AG08470 (cell line): ENCODE results near the genes FZD4, RAB38 and FUT4.

GRCh38 chr11:86954385-86955463 is at the start of gene FZD4:
FZD4 (minus strand) TSS chr11:86955395.
- RRBS: 1% methylated on average over 52 of the region's 88 CpGs

- RRBS: no CpG with 5 or more reads among the region's 5 CpGs
Measured at GRCh38 chr11:87321191-87321851, 283.6 kb downstream of the TMEM135 start.

DNA sequence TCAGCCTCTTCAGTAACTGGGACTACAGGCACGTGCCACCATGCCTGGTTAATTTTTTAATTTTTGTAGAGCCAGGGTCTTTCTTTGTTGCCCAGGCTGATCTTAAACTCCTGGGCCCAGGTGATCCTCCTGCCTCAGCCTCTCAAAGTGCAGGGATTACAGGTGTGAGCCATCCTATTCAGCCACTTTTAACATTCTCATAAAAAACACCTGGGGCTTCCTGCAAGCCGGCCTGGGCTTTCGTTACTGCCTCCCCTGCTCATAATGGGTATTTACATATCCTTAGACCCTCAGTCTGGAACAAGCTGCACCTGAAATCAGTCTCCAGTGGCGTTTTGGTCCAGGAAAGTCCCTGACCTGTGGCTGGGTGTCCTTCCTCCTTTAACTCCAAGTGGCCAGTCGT is 320.7 kb downstream of the TMEM135 start:
- RRBS: no CpG with 5 or more reads among the region's 5 CpGs

DNA sequence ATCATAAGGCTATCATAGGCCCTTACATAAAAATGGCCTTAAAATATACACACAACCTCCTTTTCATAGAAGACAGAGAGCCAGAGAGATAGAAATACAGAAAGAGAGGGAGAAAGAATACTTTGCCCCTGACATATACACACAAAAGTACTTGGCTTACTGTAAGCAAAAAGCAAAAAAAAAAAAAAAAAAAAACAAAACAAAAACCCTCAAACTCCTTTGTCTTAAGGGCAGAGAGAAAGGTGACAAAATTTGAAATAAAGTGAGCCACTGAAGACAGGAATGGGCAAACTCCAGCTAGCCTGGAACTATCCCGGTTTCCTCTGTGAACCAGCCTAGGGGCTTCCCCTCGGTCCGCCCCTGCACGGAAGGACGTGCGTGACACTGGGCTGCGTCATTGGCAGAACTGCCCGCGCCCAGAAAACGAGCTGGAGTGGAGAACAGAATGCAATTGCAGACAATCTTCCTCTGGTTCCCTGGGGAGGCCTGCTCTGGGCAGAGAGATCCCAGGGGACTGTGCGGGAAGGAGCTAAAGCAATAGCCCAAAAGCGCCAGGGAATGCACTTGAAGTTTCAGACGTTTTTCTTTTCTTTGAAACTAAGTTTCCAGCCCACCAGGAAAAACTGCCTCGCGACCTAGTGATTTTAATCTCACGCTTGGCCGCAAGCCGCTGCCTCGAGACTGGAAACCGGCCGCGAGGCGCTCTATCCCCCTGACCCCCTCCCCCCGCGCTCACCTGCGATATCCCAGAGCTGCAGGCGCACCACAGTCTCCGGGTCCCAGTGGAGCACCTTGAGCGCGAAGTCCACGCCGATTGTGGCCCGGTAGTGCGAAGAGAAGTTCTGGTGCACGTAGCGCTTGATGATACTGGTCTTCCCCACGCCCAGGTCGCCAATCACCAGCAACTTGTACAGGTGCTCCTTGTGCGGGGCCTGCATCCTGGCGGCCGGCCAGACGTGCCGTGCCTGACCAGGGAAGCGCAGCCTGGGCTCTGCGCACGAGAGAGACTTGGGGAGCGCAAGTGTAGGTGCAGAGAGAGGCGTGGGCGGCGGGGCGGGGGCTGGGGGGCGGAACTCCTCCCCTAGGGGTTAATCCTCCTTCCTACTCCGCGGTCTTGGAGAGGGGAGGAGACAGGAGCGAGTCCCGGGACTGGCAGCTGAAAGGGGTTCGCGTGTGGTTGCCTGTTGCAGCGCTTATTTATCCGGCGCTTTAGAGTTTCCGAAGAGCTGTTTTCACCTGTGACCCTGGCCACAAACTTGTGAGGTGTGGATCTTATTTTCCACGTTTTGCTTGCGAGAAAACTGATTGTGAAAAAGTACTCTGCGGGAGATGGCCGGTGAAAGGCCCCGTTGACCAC is at the start of gene RAB38:
RAB38 (minus strand) TSS at position 997 of the 1,357 bp plus-strand sequence.
- RRBS: 5% methylated on average over 17 of the region's 67 CpGs

DNA sequence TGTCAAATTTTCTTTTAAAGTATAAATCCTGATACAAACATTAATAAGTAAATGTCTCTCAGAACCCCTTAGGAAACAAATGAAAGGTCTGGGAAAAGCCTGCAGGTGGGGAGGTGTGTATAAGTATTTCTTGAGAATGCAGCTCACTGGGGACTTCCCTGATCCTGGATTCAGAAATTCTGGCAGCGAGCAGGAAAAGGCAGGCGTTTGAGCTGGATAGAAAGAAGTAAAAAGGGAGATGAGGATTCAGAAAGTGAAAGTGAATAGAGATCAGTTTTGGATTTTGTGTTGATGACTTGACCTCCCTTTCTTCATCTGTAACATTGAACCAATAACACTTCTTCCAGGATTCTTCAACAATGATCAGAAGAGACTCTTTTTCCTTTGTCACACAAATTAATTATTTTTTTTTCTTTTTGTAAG is 68.4 kb upstream of the CTSC start:
- RRBS: no CpG with 5 or more reads among the region's 2 CpGs

GRCh38 chr11:88420041-88420718 is 82.6 kb upstream of the CTSC start:
- RRBS: no CpG with 5 or more reads among the region's 7 CpGs

DNA sequence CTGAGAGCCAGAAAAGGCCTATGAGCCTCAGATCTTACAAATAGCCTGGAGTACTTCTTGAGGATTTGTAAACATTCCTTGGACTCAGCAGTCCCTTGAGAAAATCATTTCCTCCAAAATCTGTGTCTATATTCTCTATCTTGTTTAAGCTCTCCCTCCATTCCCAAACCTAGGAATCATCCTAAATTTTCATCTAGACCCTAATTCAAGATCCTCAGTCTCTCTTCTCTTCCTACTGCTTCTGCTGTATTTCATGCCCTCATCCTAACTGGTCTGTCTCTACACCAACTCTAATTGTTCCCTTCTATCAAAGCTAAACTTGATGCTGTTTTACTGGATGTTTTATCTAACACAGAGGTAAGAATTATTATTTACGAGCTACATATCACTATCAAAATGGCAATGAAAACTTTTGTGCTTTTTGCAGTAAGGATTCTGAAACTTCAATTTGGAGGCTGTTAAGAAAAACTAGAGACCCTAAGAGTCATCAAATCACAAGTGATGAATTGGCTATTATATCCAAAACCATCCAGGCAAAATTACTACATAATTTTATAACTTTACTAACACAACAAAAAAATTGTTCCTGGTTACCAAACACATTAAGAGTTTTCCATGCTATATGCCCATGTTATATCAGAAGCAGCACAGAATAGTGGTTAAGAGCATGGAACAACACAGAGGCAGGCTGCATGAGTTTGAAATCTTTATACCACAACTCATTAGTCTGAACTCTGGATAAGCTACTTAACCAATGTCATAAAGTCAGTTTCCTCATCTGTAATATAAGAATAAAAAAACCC is 25.1 kb downstream of the CHORDC1 start:
- RRBS: no CpG with 5 or more reads among the region's 1 CpG

- RRBS: no CpG with 5 or more reads among the region's 20 CpGs
Measured at GRCh38 chr11:93420773-93421247, 90.3 kb downstream of the DEUP1 start.

GRCh38 chr11:93497979-93498455 is 45.2 kb downstream of the SMCO4 start:
- RRBS: no CpG with 5 or more reads among the region's 5 CpGs

DNA sequence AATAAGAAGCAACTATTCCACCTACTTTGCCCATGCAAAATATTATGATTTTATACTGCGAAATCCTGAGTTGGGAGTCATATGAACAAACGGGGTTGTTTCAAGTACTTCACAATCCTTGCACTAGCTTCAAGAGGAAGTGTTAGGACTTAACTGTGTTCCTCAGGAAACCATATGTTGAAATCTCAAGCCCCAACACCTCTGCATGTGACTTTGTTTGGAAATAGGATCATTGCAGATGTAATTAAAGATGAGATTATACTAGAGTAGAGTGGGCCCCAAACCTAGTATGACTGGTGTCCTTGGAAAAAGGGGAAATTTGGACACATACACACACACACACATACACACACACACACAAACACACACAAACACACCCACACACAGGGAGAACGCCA is 6.5 kb upstream of the CEP295 start:
- RRBS: no CpG with 5 or more reads among the region's 3 CpGs

DNA sequence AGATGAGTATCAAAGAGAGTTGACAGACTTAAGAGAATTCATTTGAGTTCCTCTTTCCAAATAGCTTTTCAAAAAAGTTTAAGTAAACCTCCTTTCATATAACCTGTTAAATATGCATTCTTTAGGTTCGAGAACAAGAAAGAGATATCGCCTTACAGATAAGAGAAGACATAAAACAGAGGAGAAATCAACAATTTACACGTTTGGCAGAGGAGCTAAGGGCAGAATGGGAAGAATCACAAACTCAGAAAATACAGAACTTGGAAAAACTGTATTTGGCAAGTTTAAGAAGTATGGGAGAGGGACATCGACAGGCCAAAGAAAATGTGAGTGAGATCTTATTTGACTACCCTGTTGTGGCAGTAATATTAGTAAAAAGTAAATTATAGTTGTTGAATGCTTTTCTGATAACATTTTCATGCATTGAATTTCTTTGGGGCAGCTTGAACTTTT is 6.0 kb downstream of the CEP295 start:
- RRBS: no CpG with 5 or more reads among the region's 4 CpGs

DNA sequence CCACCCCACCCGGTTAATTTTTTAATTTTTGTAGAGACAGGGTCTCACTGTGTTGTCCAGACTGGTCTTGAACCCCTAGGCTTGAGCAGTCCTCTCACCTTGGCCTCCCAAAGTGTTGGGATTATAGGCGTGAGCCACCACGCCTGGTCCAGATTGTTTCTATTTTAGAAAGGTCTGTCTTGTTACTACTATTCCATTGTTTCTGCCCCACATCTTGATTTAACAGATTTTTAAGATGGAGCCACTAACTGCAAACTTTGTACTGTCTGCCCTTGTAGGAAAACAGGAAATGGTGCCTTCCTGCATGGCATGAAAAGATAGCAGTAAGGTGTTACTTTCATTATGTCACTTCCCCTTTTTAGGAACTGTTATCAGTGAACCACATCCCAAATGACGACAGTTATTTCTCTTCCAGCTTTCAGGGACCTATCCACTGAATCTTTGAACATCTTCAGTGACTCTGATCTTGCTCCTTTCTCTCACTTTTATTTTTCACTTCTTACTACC is 23.2 kb downstream of the TAF1D start:
- RRBS: no CpG with 5 or more reads among the region's 4 CpGs

GRCh38 chr11:93730275-93731241 is 10.7 kb downstream of the TAF1D start:
- RRBS: no CpG with 5 or more reads among the region's 5 CpGs

DNA sequence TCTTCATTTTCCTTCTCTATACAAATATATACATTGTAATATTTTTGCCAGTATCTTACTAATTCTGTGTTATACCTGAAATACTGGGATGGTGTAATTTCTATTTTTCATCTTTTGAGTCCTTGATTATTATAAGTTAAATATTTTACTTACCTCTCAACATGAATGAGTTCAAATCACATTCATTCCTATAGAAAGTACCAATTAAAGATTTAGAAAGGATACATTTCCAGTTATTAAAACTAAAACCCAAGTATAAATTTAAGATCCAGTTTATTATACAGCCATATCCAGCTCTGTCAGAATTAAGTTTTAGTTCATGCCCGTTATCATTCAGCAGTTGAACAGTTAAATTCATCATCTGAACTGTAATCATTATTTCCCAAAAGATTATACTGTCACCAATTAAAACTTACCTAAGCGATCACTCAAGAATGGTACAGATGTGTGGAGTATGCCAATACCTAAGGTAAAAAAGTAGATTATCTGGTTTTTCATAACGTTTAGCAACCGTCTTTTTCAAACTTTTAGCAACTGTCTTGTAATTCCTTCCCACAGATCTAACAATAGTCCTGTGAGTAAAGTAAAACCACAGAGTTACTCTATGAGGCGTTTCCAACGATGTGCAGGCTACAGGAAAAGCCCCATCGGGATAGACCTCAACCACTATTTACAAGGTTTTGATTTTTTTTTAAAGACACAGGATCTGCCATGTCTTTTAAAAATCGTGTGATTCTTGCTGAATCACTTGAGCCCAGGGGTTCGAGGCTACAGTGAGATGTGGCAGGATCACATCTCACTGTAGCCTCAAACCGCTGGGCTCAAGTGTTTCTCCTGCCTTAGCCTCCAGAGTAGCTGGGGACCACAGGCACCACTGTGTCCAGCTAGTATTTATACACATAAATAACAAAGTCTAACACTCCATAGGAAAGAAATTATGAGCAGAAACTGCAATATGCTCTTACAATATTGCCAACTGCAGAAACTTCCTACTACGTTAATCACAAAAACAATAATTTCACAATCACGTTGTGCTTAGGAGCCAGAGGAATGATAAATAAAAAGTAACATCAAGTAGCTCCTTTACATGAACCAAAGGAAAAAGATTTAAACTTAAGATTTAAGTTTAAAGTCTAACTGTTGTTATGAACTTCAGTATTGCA is 8.0 kb downstream of the TAF1D start:
- RRBS: no CpG with 5 or more reads among the region's 12 CpGs

GRCh38 chr11:93842387-93842856 is 8.0 kb downstream of the VSTM5 start:
- RRBS: no CpG with 5 or more reads among the region's 6 CpGs

- RRBS: 2% methylated on average over 53 of the region's 90 CpGs
Measured at GRCh38 chr11:94543355-94544511, at the start of gene FUT4. FUT4 (plus strand) TSS chr11:94543921.

- RRBS: no CpG with 5 or more reads among the region's 8 CpGs
Measured at GRCh38 chr11:94602588-94603323, 35.6 kb downstream of the PIWIL4 start.

GRCh38 chr11:94788467-94788900 is 20.3 kb downstream of the AMOTL1 start:
- RRBS: no CpG with 5 or more reads among the region's 4 CpGs

DNA sequence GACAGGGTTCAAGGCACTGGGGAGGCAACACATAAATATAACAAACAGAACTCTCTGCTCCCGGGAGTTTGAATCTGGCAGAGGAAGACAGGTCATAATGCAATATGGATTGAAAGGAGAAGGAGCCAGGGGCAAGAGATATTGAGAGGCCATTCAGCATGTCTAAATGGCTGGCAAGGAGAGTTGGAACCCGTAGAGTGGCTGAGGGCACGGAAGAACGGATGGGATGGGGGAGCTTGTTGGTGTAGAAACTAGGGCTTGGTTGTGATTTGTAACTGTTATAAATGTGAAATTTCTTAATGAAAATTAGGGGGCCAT is 28.2 kb downstream of the AMOTL1 start:
- RRBS: no CpG with 5 or more reads among the region's 4 CpGs

GRCh38 chr11:94814162-94814766 is 46.1 kb downstream of the AMOTL1 start:
- RRBS: no CpG with 5 or more reads among the region's 7 CpGs